Daoy (cell line): ENCODE results near the gene PLRG1.

- RAMPAGE, long total RNA: no peak
These were observed 49.1 kb upstream of the FBXW7 start for GRCh38 chr4:152584806-152585659.

DNA sequence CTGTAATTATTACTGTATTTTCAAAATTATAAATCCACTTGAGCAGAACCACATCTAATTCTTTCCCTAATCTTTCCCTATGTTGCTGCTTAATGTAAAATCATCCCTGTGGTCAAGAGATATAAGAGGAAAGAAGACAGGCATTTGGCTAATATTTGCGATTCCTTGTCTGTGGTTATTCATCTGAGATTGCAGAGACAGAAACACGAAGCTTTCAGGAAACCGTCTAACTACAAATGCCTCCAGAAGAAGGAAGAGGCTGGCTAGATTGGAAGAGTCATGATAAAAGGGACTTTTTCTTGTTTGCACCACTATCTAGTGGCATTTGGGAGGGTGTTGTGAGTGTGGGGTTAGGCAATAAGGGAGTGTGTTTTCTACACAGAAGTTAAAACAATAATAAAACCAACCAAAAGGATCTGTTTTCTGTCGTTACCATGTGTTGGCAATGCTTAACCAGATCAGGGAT, 44.0 kb downstream of the TMEM154 start:
- RAMPAGE, long total RNA: no peak

DNA sequence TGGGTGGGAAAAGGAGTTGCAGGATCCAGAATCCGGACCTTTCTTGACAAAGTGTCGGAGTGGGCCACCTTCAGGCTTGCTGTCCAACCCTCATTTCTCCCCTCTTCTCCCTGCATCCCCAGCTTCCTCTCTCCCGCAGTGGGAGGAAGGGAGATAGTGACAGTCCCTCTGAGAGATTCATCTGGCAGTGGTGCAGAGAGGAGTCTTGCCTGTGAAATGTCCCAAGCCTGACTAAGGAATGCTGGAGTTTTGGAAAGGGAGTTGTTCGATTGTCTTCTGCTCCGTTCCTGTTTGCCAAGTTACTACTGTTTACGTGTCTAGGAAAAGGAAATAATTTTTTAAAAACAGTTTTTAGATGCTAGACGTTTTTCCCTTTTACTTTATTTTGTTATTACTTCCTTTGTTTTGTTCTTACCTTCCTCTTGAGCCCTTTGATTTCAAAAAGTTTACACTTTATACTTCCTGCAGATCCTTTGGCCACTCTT, 784 bp downstream of the ARFIP1 start:
- RAMPAGE, long total RNA: no peak

GRCh38 chr4:152889814-152890394, 46.2 kb upstream of the FHDC1 start:
- RAMPAGE, long total RNA: no peak

GRCh38 chr4:152938572-152939034, 2.5 kb downstream of the FHDC1 start:
- RAMPAGE, long total RNA: no peak

- RAMPAGE, long total RNA: no peak
These were observed 61.8 kb downstream of the FHDC1 start for GRCh38 chr4:152997812-152998333.

- RAMPAGE, long total RNA: no peak
These were observed 14.8 kb upstream of the TRIM2 start for GRCh38 chr4:153189400-153189910.

DNA sequence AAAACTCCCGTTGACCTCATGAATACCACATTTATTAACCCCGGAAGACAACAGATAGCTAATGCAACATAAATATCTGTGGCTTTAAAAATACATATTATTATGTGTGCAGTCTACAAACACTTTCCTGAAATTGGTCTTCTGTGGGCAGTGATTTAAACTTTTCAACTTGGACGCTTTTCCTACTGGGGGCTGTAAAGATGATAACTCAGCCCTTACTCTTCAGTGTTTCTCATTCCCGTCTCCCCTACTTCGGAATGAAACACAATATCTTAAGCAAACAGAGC, 252 bp upstream of the TRIM2 start:
- RAMPAGE, long total RNA: no peak

- RAMPAGE, long total RNA: no peak
These were observed 1.1 kb downstream of the TMEM131L start for GRCh38 chr4:153467150-153467688.

DNA sequence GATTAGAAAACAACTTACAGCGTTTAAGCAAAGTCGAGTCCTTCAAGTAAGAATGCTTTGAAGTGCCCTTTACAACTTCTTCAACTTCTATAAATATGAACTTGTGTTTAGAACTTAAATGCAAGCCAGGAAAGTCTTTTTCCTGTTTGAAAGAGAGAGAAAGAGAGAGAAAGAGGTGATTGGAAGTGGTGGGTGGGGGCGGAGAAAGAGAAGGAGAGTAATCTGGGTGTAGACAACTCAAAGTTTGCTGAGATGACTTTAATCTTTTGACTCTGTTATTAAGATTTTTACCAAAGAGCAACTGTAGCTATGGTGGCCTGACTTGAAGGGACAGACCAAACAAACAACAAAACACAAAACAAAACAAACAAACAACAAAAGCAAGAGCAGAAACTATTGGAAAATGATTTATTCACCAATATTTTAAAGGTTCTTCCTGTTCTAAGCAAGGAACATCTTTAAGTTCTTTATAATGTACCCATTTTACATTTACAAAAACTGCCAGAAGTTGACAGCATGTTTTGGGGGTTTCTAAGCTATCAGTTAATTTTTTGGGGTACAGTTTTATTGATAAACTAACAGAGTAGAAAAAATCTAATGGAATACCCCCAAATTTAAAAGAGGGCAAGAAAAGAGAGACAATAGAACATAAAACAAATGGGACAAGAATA, 1.2 kb downstream of the TLR2 start:
- RAMPAGE, long total RNA: no peak

GRCh38 chr4:154550261-154550690, at the start of gene PLRG1:
PLRG1 (minus strand) TSS chr4:154550400.
- RAMPAGE, long total RNA: start-site peak on the minus strand at chr4:154550374-154550415, 154 and 79 reads in 2 replicates

DNA sequence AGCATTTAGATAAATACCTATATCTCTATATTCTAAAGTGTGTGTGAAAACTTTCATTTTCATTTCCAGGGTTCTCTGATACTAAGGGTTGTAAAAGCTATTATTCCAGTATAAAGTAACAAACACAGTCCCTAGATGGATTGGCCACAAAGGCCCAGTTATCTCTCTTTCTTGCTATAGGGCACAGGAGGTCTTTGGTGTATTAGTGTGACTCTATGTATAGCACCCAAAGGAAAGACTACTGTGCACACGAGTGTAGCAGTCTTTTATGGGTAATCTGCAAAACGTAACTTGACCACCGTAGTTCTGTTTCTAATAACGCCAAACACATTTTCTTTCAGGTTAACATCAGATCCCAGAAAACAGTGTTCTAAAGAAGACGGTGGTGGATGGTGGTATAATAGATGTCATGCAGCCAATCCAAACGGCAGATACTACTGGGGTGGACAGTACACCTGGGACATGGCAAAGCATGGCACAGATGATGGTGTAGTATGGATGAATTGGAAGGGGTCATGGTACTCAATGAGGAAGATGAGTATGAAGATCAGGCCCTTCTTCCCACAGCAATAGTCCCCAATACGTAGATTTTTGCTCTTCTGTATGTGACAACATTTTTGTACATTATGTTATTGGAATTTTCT, 7.4 kb downstream of the FGB start:
- RAMPAGE, long total RNA: no peak

- RAMPAGE, long total RNA: no peak
These were observed 4.2 kb downstream of the FGA start for GRCh38 chr4:154586165-154586904.

GRCh38 chr4:154618592-154619037, 6.2 kb upstream of the FGG start:
- RAMPAGE, long total RNA: no peak

GRCh38 chr4:154741833-154742165, 2.0 kb upstream of the LRAT start:
- RAMPAGE, long total RNA: no peak

DNA sequence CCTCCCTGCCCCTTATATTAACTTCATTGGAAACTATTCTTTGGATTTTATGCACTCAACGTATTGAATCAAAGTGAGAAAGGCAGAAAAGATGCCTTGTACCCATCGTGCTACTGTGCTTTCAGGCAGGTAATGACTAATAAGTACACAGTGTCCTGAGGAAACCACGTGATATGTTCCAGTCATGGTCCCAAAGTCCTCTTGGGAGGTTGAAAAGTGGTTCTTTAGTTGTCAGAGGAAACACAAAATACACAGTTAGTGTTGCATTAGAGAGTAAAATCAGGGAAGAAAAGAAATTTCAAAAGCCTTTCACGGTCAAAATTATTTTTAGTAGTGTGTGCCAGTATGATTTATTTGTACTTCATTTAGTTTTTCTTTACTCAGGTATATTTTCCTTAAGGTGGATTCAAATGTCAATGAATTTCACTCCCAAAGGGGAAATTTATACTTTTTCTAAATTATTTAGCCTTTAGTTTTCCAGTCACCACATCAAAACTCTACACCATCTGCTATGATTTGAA, 192.6 kb downstream of the RBM46 start:
- RAMPAGE, long total RNA: no peak

DNA sequence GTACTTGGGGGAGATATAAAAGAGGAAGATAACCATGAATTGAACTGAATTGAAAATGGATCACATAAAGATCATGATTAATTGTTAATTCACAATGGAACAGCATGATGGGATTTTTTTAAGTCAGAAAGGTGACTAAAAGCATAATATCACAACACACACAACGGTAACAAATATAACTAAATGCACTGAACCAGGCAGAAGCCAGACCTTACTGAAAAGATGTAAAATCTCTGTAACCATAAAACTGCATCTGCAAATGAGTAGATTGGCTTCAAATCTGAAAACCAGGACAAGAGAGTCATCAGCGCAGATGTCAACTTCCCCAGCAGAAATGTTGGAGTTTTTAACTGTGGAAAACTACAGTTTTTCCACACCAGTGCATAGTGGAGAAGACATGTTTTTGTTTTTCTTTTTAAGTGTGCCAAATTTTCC, 436 bp upstream of the GUCY1A1 start:
- RAMPAGE, long total RNA: no peak

- RAMPAGE, long total RNA: no peak
These were observed 22.1 kb downstream of the TDO2 start for GRCh38 chr4:155925476-155926065.

DNA sequence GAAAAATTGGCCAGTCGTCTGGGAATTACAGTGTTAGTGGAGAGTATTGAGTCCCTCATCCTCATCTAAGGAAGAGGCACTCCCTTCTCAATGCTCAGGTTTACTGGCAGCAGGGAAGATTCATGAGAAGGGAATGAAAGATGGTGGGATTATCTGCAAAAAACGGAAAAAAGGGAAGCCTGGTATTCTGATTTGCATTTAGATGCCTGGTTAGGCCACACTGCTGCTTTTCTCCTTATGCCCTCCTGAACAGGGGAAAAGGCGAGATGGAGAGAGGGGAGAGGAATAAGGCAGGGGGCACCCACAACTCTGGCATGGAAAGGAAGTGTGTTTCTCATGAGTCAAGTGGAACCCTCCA, 5.4 kb upstream of the CTSO start:
- RAMPAGE, long total RNA: no peak

- RAMPAGE, long total RNA: no peak
These were observed 361.7 kb downstream of the PDGFC start for GRCh38 chr4:156609900-156610336.